A673 (cell line): ENCODE results near the gene NALCN.

GRCh38 chr13:99383922-99384390 is 76.8 kb upstream of the GPR183 start:
- PRO-cap, result no peak

DNA sequence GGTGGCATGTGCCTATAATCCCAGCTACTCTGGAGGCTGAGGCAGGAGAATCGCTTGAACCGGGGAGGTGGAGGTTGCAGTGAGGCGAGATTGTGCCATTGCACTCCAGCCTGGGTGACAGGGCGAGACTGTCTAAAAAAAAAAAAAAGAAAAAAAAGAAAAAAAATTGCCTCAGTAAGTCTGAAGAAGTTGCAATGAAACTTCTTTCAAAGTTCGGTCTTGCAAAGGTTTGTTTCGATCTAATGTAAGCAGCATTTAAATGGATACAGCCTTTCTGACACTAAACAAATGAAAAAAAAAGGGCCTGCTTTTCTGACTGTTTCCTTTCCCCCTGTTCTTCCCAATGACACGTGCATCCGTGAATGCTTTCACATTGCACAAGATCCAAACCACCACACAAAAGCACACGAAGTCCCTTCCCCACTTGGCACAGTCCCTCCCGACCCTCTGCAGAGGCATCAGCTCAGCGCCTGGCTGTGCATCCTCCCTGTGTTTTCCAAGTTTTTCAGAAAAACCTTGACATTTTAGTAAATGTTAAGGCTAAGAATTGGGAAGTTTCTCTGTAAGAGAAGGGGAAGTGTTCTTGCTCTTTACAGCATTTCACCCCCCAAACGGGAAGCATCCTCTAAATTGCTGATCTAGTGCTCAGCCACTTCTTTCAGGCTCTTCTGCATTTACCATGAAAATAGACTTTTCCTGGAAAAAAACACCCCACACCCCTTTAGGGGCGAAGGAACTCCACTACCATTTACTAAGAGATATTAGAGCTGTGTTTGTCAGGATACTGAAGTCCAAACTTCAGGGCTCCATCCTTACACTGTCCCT is 94.6 kb upstream of the TM9SF2 start:
- PRO-cap, result no peak

- PRO-cap, result bidirectional peak, plus-strand start at chr13:99497011, minus-strand start at chr13:99496750
Measured at GRCh38 chr13:99495937-99497267, 4.9 kb upstream of the TM9SF2 start.

GRCh38 chr13:99605910-99606625 is 422 bp upstream of the CLYBL start:
- PRO-cap, result no peak

- PRO-cap, result unidirectional peak, minus-strand start at chr13:99661961
Measured at GRCh38 chr13:99661719-99662212, 55.3 kb downstream of the CLYBL start.

- PRO-cap, result bidirectional peak, plus-strand start at chr13:99688015, minus-strand start at chr13:99687882
Measured at GRCh38 chr13:99687630-99688277, 81.3 kb downstream of the CLYBL start.

GRCh38 chr13:99892374-99892755 is 79.2 kb downstream of the ZIC5 start:
- PRO-cap, result no peak

- PRO-cap, result bidirectional peak, plus-strand start at chr13:99967950, minus-strand start at chr13:99968026; bidirectional peak, plus-strand start at chr13:99968275, minus-strand start at chr13:99968274; bidirectional peak, plus-strand start at chr13:99968632, minus-strand start at chr13:99968397; bidirectional peak, plus-strand start at chr13:99968667, minus-strand start at chr13:99968697
Measured at GRCh38 chr13:99967667-99968978, 3.4 kb downstream of the ZIC5 start.

DNA sequence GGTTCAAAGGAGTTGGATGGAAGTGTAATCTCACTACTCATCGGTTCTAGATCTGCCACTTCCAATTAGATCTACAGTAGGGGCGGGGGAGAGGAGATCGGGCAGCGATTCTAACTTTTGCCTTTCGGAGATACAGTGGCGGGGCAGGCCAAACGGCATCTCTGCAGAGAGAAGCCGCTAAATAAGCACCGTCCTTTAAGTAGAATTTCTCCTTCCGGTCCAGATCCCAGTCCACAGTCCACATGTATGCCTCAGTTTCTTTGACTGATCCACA is 866 bp upstream of the ZIC5 start:
- PRO-cap, result no peak

- PRO-cap, result no peak
Measured at GRCh38 chr13:99985278-99985897, 3.8 kb downstream of the ZIC2 start.

DNA sequence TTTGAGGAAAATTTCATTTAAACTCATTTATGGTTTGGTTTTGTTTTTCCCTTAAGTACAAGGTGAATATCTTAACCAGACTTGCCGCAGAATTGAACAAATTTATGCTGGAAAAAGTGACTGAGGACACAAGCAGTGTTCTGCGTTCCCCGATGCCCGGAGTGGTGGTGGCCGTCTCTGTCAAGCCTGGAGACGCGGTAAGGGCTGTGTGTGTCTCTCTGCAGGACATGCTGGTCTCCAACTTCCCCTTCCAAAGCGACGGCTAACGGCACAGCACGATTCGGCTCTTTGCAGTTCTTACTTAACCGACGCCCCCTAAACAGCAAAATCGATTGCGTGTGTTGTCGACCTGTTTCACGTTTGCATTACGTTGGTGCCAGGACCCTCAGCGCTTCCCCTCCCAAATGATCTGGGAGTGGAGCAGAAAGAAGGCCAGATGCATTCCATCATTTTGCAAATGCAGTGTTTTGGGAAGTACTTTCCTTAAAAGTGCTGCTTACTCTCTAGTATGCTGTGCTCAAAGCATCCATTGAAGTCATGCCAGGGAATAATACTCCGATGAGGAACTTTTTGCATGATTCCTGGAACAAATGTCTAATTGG is 73.1 kb downstream of the GGACT start:
- PRO-cap, result bidirectional peak, plus-strand start at position 403 of the sequence, minus-strand start at position 239 of the sequence

GRCh38 chr13:100530630-100531380 is 57.8 kb downstream of the GGACT start:
- PRO-cap, result no peak

- PRO-cap, result no peak
Measured at GRCh38 chr13:101416129-101417073, at the start of gene NALCN. Gene NALCN (minus strand): TSS chr13:101416508.

GRCh38 chr13:101489759-101490242 is 37.3 kb downstream of the ITGBL1 start:
- PRO-cap, result no peak

- PRO-cap, result unidirectional peak, minus-strand start at chr13:101624611
Measured at GRCh38 chr13:101624158-101624896, 171.9 kb downstream of the ITGBL1 start.

DNA sequence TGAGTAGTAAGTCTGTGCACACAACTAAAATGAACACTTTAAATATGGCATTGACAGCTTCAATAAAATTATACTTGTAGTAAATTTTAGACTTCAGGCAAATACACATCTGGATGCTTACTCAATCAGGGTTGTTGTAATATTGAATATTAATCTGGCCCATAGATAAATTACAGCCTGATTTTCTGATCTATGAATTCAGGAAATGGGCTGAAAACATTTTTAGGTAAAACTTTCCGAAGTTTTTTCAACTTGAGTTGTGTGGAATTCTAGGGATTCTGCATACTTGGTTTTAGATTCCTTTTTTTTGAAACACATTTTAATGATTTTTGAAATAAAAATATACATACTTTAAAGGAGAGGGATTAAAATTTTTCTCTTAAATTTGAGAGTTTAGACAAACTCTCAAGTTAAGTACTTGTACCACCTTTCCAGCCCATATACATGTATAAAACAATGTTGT is 145.2 kb downstream of the FGF14 start:
- PRO-cap, result no peak

GRCh38 chr13:102591878-102592871 is 4.6 kb upstream of the TPP2 start:
- PRO-cap, result bidirectional peak, plus-strand start at chr13:102592144, minus-strand start at chr13:102592035; bidirectional peak, plus-strand start at chr13:102592485, minus-strand start at chr13:102592392

DNA sequence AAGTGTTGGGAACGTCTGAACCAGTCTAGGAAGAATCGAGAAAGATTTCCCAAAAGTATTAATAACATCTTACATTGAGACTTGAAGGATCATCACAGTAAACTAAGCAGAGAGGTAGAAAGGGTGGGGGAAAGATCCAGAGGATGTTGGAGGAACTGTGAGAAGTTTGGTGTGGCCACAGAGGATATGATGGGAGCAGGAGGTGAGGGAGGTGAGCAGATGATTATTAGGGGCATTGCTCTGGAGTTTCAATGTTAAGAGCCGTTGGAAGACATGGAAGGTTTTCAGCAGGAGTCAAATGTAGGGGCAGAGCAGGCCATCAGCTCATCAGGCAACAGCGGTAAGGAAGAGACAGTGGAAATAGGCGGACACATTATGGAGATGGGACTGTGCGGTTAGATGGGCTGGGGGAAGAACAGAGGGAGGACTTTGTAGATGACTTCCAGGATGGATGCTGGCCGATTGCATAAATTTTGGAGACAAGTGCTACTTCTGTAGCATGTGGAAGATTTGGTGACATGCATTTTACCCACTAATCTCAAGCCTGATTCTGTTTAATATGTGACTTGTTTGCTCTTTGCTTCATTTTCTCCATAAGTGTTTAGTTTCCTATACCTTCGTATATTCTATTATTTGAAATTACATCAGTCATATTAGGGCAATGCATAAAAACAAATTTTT is 24.7 kb downstream of the TPP2 start:
- PRO-cap, result no peak

DNA sequence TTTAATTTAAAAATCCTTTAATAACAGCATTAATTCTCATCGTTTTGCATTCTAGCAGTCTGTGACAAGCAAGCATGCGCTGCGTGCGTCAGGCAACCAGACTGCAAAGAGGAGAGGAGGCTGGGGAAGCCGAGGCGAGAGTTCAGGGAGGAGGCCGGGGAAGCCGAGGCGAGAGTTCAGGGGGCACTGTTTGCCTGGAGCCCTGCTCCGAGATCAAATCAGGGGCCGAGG is 435.7 kb downstream of the EFNB2 start:
- PRO-cap, result no peak

DNA sequence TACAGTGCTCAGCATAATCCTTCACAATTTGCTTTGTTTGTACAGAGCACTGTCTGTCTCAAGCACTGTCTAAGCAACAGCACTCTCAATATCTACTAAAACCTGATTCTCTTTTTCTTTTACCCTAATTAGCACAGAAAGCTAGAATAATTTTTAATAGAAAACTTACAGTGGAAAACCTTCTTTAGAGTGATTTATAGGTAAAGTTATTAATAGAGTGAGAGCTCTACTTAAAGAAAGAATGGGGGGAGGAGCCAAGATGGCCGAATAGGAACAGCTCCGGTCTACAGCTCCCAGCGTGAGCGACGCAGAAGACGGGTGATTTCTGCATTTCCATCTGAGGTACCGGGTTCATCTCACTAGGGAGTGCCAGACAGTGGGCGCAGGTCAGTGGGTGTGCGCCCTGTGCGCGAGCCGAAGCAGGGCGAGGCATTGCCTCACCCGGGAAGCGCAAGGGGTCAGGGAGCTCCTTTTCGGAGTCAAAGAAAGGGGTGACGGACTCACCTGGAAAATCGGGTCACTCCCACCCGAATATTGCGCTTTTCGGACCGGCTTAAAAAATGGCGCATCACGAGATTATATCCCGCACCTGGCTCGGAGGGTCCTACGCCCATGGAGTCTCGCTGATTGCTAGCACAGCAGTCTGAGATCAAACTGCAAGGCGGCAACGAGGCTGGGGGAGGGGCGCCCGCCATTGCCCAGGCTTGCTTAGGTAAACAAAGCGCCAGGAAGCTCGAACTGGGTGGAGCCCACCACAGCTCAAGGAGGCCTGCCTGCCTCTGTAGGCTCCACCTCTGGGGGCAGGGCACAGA is 322.0 kb downstream of the EFNB2 start:
- PRO-cap, result no peak